ENCODE data around the genes PRKX and FAM9B.

GRCh38 chrX:3026104-3026606 lies 15.1 kb upstream of the ARSF start:
- PRO-cap, 2 experiments = no peak in any of the 2 experiments

DNA sequence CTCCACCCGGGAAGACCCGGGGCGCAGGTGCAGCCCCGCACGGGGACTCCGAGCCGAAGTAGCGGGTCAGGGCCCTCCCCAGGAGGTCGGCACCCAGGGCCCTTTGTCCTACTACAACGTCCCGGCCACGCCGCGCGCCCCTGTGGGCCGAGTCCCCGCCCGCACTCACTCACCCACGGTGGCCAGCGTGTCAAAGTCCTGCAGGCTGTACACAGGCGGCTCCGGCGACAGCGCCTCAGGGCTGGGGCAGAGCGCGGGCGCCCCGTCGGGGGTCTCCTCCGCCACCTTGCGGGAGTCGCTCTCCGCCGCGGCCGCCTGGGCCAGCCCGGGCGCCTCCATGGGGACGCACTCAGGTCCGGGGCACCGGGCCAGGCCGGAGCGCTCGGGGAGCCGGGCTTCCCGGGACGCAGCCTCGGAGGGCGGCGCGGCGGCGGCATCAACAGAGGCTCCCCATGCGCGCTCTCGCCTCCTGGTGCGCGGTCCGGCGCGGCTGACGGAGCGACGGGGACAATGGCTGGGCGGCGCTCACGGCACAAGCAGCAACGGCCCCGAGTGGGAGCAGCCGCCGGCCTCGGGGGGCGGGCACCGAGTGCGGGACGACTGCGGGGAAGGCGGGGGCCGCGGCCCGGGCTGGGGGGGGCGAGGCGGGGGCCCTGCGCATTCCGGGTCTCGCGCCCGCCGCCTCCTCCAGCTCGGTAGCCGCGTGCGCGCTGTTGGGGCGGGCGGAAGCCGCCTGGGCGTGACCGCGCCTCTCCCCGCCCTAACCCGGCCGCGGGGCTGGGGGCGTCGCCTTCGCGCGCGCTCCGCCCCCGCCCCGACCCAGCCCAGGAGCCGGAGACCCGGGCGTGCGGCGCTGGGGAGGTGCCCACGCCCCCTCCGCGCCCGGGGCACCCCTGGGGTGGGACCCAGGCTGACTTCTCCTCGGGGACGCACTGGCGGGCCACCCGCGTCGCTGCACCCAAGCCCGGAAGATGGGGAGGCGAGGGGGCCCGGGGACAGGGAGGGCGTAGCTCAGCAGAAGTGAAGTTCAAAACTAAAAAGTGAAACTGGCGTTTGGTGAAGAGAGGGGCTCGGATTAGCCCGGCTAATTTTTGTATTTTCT lies at the start of gene PRKX:
Gene PRKX (minus strand): TSS at position 735 of the 1,102 bp plus-strand sequence.
- PRO-cap, 2 experiments = peak in 2 of 2 experiments; most common plus-strand start position 822 of the sequence (in 1); most common minus-strand start position 694 of the sequence (in 1)

GRCh38 chrX:3817325-3818130 lies 104.1 kb upstream of the PRKX start:
- PRO-cap, 2 experiments = peak in 2 of 2 experiments; most common plus-strand start chrX:3817718 (in 1); most common minus-strand start chrX:3817542 (in 1)

DNA sequence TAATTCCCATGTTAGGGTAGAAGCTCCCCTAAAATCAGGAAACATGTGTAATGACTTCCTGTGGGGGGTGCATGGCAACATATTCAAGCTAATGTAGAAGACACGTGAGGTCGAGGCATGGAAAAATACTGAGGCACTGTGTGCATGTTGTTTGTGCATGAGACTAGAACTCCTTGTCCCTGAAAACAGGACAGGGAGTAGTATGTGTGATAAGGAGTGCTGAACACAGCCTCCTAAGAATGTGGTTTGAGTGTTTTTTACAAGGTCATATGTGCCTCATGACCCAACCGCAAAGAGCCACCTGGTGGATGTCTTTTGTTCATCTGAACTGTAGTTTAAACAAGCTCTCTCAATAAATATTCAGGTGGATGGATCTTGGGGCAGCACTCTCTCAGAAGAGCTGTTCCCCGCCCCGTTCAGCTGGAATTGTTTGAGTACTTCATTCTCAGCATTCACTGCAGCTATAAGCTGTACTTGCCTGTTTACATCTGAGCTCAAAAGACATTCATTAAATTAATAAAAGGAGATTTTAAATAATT lies 226.6 kb downstream of the NLGN4X start:
- PRO-cap, 2 experiments = no peak in any of the 2 experiments

- PRO-cap, 2 experiments = no peak in any of the 2 experiments
These were observed 1.1 kb downstream of the NLGN4X start for GRCh38 chrX:6227644-6227947.

DNA sequence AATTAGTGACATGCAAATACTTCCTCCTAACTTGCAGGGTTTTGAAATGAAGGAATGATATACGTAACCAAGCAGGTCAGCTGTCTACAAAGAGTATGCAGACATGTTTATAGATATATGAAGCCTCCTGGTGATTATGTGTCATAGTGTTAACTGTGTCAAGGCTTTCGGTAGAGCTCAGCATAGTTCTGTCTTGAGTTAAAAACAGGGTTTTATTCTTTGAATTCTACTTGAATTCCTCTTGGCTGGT lies 729 bp upstream of the STS start:
- PRO-cap, 2 experiments = no peak in any of the 2 experiments

GRCh38 chrX:7148556-7148995 lies 623 bp upstream of the PUDP start:
- PRO-cap, 2 experiments = no peak in any of the 2 experiments

GRCh38 chrX:7172245-7172680 lies 24.3 kb upstream of the PUDP start:
- PRO-cap, 2 experiments = no peak in any of the 2 experiments

DNA sequence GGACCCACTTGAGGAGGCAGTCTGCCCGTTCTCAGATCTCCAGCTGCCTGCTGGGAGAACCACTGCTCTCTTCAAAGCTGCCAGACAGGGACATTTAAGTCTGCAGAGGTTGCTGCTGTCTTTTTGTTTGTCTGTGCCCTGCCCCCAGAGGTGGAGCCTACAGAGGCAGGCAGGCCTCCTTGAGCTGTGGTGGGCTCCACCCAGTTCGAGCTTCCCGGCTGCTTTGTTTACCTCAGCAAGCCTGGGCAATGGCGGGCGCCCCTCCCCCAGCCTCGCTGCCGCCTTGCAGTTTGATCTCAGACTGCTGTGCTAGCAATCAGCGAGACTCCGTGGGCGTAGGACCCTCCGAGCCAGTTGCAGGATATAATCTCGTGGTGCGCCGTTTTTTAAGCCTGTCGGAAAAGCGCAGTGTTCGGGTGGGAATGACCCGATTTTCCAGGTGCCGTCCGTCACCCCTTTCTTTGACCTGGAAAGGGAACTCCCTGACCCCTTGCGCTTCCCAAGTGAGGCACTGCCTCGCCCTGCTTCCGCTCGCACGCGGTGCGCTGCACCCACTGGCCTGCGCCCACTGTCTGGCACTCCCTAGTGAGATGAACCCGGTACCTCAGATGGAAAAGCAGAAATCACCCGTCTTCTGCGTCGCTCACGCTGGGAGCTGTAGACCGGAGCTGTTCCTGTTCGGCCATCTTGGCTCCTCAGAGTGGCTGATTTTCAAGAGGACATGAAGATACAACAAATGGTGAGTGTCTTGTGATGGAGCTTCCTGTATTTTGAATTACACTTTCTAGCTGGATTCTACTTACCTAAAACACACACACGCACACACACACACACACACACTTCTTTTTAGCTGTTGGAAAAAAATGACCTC lies 249.7 kb upstream of the VCX start:
- PRO-cap, 2 experiments = no peak in any of the 2 experiments

GRCh38 chrX:9033974-9034291 lies at the start of gene FAM9B:
Gene FAM9B (minus strand): TSS chrX:9034127.
- PRO-cap, 2 experiments = no peak in any of the 2 experiments

GRCh38 chrX:9538555-9539018 lies 73.7 kb downstream of the TBL1X start:
- PRO-cap, 2 experiments = no peak in any of the 2 experiments

GRCh38 chrX:9589516-9590167 lies 124.8 kb downstream of the TBL1X start:
- PRO-cap, 2 experiments = no peak in any of the 2 experiments

GRCh38 chrX:9646713-9647152 lies 118.9 kb downstream of the GPR143 start:
- PRO-cap, 2 experiments = no peak in any of the 2 experiments

GRCh38 chrX:9662546-9662743 lies 103.2 kb downstream of the GPR143 start:
- PRO-cap, 2 experiments = no peak in any of the 2 experiments

DNA sequence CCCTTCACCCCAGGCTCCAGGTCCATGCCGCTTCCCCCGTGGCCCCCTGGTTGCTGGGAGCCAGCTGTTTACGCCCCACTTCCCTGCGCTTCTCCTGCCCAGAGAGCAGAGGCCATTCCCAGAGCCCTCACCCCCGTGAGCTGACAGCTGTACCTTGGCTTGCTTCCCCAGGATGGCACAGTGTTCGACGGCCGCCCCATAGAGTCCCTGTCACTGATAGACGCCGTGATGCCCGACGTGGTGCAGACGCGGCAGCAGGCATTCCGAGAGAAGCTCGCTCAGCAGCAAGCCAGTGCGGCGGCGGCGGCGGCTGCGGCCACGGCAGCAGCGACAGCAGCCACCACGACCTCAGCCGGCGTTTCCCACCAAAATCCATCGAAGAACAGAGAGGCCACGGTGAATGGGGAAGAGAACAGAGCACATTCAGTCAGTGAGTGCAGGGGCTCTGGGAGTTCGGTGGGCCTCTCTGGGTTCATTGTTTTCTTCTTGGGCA lies 77.8 kb downstream of the GPR143 start:
- PRO-cap, 2 experiments = no peak in any of the 2 experiments

GRCh38 chrX:9719399-9719829 lies 46.2 kb downstream of the GPR143 start:
- PRO-cap, 2 experiments = no peak in any of the 2 experiments

GRCh38 chrX:10048159-10048454 lies 80.9 kb downstream of the CLDN34 start:
- PRO-cap, 2 experiments = no peak in any of the 2 experiments

GRCh38 chrX:10048466-10049077 lies 81.4 kb downstream of the CLDN34 start:
- PRO-cap, 2 experiments = no peak in any of the 2 experiments

GRCh38 chrX:10142596-10143268 lies 14.0 kb upstream of the CLCN4 start:
- PRO-cap, 2 experiments = no peak in any of the 2 experiments

GRCh38 chrX:10166570-10167358 lies 10.0 kb downstream of the CLCN4 start:
- PRO-cap, 2 experiments = no peak in any of the 2 experiments

Data from Metastatic Liver Carcinoma in the Adrenal Gland (tissue), 2 donors.